Measurements from ENCODE around the genes USP24 and FYB2.

DNA sequence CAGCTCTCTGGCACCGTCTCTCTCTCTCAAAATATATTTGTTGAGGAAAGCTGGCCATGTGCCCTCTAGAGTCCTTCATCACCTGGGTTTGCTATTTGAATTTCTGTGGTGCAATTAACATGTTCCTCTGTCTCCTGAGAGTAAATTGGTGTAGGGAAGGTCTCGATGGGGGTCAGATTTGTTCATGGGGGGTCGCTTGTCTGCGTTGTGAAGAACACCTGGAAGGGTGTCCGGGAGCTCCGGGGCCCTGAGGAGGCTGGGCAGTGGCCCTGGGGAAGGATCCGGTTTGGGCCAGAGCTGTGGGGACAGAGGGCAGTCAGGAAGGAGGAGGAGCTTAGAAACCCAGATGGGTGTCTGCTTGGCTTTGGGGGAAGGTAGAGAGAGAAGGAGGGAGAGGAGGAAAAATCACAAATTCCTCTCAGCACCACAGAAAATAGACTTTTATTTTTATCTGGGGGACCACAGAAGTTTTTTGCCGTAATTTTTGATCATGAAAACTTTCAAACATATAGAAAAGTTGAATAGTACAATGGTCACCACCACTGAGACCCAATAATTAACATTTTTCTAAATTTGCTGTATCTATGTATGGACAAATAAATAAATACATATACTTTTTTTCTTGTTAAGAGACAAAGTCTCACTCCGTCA is 33.1 kb downstream of the FAM151A start:
- PRO-cap, 10 experiments: no peak in any of the 10 experiments

DNA sequence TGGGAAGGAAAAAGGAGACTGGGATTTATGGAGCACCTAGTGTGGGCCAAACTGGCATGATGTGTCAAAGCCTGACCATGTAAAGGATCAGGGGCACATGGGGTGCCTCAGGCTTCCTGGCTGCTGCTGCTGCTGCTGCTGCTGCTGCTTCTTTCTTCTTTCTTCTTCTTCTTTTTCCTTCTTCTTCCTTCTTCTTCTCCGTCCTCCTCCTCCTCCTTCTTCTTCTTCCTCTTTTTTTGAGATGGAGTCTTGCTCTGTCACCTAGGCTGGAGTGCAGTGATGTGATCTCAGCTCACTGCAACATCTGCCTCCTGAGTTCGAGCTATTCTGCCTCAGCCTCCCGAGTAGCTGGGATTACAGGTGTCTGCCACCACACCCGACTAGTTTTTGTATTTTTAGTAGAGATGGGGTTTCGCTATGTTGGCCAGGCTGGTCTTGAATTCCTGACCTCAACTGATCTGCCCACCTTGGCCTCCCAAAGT is 10.4 kb downstream of the TTC22 start:
- PRO-cap, 10 experiments: no peak in any of the 10 experiments

DNA sequence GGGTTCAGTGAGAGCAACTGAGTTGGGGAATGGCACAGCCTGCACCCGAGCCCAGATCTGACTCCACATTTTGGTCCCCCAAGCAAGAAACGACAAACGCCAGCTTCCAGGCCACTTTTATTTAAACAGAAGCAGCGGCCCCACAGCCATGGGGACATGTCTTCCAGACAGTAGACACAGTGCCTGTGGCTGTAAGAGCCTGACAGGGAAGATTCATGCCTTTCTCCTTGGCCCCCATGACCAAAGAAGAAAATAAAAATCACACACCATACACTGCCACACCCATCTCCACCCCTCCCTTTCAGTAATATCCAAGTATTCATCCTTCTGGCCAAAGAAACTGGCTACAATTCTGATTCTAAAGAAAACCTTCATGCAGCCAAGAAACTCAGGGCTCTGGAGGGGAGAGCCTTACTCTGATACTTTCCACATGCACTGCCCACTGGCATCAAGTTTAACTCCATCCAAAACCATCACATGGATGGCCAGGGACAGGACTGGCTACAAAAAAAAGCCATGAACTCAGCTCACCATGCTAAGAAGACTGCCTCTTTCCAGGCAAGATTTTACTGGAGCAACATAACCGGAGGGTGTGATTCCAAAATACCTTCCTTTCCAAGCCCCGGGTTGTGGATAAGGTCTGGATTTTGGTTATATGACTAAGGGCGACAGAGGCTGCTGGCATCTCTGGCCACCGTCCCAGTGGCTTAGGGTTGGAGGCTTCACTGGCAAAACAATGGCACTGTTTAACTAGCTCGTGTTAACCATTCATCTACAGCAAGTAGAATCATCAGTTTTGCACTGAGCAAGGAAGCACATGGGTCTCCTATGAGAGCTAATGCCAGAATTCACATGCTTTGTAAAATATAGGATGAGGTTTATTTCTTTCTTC is 37.2 kb downstream of the DHCR24 start:
- PRO-cap, 10 experiments: no peak in any of the 10 experiments

DNA sequence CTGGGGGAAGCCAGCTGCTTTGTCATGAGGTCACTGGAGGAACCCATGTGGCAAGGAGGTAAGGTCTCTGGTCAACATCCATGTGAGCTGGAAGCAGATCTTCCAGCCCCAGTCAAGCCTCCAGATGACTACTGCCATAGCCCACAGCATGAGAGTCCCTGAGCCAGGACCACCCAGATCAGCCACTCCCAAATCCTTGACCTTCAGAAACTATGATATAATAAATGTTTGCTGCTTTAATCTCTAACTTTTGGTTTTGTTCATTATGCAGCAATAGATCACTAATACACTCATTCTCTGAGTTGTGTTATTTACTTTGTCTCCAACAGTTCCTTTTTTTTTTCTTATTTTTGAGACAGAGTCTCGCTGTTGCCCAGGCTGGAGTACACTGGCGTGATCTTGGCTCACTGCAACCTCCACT is 27.8 kb downstream of the DHCR24 start:
- PRO-cap, 10 experiments: no peak in any of the 10 experiments

GRCh38 chr1:55093533-55094281 is 54.4 kb downstream of the PCSK9 start:
- PRO-cap, 10 experiments: no peak in any of the 10 experiments

- PRO-cap, 10 experiments: no peak in any of the 10 experiments
Observed at GRCh38 chr1:55146781-55147695, 68.1 kb downstream of the USP24 start.

DNA sequence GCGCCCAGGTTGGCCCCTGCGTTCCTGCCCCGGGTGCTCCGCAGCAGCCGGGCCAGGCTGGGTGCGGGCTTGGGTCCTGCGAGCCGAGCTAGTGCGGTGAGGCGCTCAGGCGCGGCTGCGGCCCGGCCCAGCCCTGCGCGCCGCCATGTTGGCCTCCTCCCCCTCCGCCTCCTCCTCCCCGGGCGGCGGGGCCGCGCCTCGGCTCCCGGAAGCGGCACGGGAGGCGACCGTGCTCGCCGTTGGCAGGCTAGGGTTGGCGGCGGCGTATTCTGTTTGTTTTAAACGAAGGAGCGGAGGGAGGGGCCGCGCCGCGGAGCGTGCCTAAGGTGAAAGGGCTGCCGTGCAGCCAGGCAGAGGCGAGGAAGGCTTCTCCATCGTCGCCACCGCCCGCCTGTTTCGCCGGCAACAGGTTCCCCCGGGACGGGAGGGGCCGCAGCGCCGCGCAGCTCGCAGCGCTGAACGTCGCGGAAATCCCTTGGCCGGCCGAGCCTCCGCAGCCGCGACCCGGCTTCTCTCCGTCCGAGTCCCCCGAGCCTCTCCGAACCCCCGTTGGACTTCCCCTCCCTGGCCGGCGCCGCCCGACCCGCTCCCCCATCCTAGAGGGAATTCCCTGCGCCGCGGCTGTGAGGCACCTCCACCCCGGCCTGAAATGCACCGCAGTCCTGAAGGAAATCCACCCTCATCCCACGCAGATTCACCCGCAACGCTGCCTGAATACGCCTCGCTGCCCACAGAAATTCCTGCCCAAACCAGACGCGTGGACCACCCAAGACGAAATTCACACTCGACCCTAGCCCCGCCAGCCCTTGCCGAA is at the start of gene USP24:
Gene USP24, minus strand, starts transcription at position 158 of the 814 bp plus-strand sequence.
- PRO-cap, 10 experiments: peak in 10 of 10 experiments; most common plus-strand start position 208 of the sequence (in 4); most common minus-strand start position 147 of the sequence (in 6)

DNA sequence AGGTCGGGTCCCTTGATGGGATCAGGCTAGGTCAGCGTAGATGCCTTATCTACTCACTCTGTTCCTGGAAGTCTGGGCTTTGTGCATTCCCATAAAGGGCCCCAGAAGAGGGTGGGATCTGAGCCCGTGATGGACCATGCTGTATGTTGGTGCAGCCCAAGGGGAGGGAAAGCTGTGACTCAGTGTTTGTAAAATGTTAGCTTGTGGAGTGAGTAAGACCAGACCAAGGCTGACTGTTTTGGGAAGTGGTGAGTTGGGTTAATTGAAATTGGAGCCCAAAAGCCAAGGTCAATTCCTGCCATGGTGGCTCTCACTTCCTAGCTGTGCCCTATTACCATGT is 214.1 kb upstream of the USP24 start:
- PRO-cap, 10 experiments: no peak in any of the 10 experiments

DNA sequence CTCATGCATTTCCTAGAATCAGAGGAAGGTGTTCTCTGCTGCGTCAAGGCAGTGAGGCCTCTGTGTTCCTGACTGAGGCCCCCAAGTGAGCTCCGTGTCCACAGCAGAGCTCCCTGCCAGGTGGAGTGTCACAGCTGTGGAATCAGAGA is 323.6 kb downstream of the PLPP3 start:
- PRO-cap, 10 experiments: no peak in any of the 10 experiments

DNA sequence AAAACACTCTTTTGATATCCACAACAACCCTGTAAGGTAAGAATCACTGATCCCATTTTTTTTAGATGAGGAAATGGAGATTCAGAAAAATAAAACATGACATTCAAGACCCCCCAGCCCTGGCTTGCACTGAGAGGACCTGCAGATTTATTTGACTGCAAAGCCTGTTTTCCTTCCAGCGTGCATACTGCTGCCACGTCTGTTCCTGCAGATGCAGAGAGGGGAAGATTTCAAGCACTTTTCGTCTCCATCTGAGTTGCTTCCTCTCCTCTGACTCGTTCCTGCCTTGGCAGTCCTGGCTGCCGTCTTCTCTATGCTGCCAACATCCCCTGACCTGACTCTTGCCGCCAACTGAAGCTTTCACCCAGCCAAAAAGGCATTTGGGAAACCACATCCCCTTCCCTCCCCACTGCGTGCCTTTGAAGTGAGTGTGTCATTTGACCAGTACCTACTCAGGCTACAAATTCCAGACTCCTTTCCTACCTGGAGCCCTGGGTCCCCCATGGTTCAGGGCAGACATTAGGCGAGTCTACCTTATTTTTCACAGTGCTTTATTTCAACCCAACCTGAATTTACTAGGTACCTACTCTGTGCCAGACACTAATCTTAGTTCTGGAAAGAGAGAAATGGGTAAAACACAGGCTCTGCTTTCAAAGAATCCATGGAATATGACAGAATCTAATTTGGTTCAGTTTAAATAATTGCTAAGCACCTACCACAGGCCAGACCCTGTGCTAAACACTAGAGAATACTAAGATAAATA is 202.7 kb downstream of the PLPP3 start:
- PRO-cap, 10 experiments: no peak in any of the 10 experiments

- PRO-cap, 10 experiments: no peak in any of the 10 experiments
Observed at GRCh38 chr1:56390147-56390509, 189.2 kb downstream of the PLPP3 start.

- PRO-cap, 10 experiments: no peak in any of the 10 experiments
Observed at GRCh38 chr1:56448755-56449535, 130.4 kb downstream of the PLPP3 start.

DNA sequence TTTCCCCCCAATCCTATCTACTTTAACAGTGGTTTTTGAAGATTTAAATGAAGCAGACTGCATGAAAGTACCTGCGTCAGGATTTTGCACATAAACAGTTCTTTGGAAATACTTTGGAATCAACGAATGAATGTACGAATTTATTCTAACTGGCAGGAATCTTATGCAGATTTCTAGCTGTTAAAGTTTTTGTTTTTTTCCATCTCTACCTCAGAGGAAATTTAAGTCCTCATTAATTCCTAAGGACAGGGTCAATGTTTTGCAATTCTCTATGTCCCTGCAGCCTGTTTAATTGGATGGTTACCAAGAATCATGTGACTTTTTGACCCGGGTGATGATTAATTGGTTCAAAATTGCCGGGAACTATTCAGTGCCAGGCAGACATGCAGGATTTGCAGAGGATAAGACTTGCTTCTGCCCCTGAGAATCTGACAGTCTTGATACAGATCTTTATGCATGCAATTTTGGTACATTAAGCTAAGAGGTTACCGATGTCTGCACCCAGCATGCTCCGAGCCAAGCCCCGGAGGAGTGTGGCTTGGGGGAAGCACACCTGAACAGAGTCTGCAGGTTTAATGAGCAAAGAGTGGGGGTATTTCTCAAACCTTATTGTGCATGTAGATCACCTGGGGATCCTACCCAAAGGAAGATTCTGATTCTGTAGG is 88.0 kb downstream of the PLPP3 start:
- PRO-cap, 10 experiments: peak in 1 of 10 experiments; most common plus-strand start position 376 of the sequence (in 1)

- PRO-cap, 10 experiments: no peak in any of the 10 experiments
Observed at GRCh38 chr1:56562823-56563423, 16.4 kb downstream of the PLPP3 start.

DNA sequence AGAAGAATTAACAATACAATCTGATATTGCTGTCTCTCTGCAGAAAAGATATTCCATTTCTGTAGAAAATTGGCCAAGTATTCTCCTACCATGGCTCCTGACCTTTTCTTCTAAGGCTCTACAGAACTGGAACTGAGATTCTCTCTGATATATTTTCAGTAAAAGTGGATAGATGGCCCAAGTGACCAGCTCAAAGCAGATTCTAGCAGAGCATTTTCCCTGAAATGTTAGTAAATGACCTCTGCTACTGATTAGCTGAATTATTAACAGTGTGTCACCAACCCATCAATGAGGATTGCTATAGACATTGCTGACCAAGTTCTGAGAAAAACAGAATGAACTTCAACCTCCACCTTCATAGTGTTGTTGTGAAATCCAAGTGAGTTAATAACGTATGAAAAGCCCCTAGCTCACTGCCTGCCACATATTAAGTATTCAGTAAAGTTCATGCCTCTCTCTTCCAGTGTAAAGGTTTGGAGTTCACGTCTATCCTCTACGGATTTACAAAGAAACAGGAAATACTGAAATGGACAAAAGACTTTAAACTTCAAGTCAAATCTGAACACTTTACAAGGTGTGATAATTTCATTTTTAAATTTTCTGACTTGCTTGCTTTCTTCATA is 15.8 kb downstream of the PLPP3 start:
- PRO-cap, 10 experiments: no peak in any of the 10 experiments

- PRO-cap, 10 experiments: no peak in any of the 10 experiments
Observed at GRCh38 chr1:56799982-56800546, 19.1 kb downstream of the FYB2 start.

GRCh38 chr1:56819210-56819987 is at the start of gene FYB2:
TSS of gene FYB2 (minus strand) at chr1:56819404.
- PRO-cap, 10 experiments: peak in 2 of 10 experiments; most common plus-strand start chr1:56819289 (in 1); most common minus-strand start chr1:56819371 (in 1)

GRCh38 chr1:56820880-56821835 is 2.0 kb upstream of the FYB2 start:
- PRO-cap, 10 experiments: no peak in any of the 10 experiments

- PRO-cap, 10 experiments: no peak in any of the 10 experiments
Observed at GRCh38 chr1:56915908-56916450, 49.8 kb downstream of the C8B start.

- PRO-cap, 10 experiments: no peak in any of the 10 experiments
Observed at GRCh38 chr1:56963298-56964290, 2.2 kb downstream of the C8B start.